ENCODE data around the genes DEFB125, DEFB126, SLC52A3 and SIRPD.

GRCh38 chr20:87360-87922 lies at the start of gene DEFB125:
DEFB125 (plus strand) TSS chr20:87672.
- RAMPAGE, total RNA: no peak

DNA sequence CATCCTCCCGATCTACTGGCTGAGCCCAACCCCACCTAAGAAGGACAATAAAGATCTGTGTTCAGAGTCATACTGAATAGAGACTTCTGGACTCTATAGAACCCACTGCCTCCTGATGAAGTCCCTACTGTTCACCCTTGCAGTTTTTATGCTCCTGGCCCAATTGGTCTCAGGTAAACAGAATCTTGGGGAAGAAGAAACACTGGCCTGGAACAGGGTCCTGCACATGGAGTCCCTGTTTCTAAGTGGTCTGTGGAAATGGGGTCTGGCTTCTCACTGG lies at the start of gene DEFB126:
Gene DEFB126, plus strand, starts transcription at position 77 of the 280 bp plus-strand sequence.
- RAMPAGE, total RNA: no peak

GRCh38 chr20:309512-310221 lies 12.3 kb downstream of the ZCCHC3 start:
- RAMPAGE, total RNA: no peak

GRCh38 chr20:329394-330359 lies 4.3 kb downstream of the SOX12 start:
- RAMPAGE, total RNA: no peak

DNA sequence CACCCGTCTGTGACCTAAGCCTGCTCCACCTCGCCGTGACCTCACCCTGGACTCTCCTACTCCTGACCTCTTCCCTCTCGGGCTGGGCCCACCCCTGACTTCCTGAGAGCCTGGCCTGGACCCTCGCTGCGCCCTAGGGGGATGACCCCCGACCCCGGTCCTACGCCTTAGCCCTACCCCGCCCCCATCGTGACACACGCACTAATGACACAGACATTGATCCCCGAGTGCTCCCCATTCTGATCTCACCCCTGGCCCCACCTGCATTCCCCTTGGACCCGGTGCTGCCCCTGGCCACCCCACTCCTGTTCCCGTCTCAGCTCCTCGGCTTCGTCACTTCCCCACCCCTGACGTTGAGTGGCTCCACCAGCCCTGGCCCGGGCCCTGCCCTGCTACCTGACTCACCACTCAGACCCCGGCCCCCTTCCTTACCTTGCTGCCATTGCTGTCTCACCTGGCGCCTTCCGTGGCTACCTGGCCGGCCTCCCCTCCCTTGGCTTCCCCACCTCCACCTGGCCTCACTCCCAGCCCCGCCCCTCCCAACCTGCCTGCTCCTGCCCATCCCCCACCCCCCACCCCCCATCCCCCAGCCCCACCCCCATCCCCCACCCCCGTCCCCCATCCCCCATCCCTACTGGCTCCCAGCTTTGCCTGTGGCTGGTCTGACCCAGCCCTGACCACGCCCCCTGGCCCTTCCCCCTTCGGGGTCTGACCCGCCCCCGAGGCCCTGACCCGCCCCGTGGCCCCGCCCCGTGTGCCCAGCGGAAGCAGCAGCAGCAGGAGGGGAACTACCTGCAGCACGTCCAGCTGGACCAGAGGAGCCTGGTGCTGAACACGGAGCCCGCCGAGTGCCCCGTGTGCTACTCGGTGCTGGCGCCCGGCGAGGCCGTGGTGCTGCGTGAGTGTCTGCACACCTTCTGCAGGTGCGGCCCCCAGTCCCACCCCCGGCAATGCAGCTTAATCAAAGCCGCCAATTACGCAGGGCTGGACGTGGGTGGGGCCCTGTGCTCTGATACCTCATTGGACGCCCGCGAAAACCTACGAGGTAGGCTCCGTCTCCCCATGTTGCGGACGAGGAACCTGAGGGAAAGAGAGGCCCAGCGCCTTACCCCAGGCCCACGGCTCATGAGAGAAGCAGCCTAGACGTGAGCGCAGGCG lies 12.4 kb downstream of the RBCK1 start:
- RAMPAGE, total RNA: no peak

GRCh38 chr20:421446-422450 lies 13.6 kb downstream of the RBCK1 start:
- RAMPAGE, total RNA: no peak

DNA sequence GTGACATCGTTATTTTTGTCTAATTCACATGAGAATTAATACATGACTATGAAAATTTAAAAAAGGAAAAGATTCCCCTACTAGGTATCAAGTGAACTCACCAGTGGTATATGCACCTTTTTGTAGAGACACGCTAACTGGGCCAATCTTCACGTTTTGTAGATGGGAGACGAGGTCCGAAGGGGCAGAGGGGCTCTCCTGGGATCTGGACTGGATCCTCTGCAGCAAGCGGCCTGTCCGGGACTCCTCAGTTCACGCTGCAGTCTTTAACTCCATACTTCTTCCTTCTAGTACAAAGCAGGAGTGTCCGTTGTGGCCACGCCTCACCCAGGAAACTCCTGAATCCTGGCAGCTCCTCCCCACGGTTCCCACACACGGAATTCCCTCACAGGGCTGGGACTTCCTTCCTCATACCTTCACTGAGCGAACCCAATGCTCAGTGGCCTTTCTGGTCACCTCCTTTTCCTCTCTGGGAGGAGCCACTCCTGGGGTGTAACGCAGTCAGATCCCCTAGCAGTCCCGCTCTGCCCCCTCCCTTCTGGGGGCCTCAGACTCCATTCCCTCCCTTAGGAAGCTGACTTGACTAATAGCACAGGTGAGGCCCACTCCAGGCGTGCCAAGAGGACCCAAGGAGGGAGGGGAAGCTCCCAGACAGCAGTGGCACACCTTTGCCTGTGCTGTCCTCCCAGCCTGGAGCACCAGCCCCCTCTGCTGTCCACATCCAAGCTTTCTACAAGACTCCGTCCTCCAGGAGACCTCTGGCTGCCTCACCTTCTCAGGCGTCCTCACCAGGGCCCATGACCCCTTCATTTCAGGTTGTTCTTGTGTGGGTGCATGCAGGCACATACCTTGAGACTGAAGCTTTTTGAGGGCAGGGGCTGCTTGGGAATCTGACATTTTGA lies at the start of gene SLC52A3:
Gene SLC52A3, minus strand, starts transcription at position 305 of the 902 bp plus-strand sequence.
- RAMPAGE, total RNA: no peak

GRCh38 chr20:775587-776325 lies 7.5 kb upstream of the SLC52A3 start:
- RAMPAGE, total RNA: no peak

DNA sequence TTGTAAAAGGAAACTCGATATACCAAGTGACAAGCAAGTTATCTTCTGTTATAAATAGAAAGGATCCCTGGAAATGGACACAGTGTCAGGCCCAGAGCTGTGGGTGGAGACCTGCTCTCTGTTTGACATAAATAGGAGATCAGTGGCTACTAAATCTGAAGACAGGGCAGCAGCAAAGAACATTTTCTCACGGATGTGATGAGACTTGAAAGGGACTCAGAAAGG lies 12.4 kb upstream of the FAM110A start:
- RAMPAGE, total RNA: no peak

- RAMPAGE, total RNA: no peak
These were observed 20.5 kb downstream of the SNPH start for GRCh38 chr20:1286666-1286986.

GRCh38 chr20:1333387-1334343 lies 4.7 kb upstream of the SDCBP2 start:
- RAMPAGE, total RNA: no peak

GRCh38 chr20:1382493-1382935 lies 10.3 kb downstream of the FKBP1A start:
- RAMPAGE, total RNA: no peak

DNA sequence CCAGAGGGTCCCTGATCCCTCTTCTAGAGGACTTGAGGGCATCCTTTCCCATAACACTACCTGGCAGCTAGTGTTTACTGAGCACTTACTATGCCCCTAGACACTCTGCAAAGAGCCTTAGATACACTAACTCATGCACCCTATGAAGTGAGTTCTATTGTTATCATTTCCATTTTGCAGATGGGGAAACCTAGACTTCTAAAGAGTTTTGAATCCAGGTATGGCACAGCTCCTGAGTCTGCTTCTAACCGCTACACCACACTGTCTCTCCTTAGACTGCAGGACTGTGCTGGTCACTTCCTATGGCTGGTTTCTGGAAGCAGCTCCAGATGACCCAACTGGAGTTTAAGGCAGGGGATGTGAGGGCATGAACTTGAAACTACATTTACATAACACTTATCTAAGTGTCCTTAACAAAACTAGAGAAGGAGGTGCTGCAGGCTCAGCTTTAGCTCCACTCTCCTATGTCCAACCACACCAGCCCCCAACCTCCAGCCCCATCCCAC lies 2.2 kb upstream of the NSFL1C start:
- RAMPAGE, total RNA: no peak

GRCh38 chr20:1557640-1558087 lies at the start of gene SIRPD:
SIRPD (minus strand) TSS chr20:1557705.
- RAMPAGE, total RNA: no peak

DNA sequence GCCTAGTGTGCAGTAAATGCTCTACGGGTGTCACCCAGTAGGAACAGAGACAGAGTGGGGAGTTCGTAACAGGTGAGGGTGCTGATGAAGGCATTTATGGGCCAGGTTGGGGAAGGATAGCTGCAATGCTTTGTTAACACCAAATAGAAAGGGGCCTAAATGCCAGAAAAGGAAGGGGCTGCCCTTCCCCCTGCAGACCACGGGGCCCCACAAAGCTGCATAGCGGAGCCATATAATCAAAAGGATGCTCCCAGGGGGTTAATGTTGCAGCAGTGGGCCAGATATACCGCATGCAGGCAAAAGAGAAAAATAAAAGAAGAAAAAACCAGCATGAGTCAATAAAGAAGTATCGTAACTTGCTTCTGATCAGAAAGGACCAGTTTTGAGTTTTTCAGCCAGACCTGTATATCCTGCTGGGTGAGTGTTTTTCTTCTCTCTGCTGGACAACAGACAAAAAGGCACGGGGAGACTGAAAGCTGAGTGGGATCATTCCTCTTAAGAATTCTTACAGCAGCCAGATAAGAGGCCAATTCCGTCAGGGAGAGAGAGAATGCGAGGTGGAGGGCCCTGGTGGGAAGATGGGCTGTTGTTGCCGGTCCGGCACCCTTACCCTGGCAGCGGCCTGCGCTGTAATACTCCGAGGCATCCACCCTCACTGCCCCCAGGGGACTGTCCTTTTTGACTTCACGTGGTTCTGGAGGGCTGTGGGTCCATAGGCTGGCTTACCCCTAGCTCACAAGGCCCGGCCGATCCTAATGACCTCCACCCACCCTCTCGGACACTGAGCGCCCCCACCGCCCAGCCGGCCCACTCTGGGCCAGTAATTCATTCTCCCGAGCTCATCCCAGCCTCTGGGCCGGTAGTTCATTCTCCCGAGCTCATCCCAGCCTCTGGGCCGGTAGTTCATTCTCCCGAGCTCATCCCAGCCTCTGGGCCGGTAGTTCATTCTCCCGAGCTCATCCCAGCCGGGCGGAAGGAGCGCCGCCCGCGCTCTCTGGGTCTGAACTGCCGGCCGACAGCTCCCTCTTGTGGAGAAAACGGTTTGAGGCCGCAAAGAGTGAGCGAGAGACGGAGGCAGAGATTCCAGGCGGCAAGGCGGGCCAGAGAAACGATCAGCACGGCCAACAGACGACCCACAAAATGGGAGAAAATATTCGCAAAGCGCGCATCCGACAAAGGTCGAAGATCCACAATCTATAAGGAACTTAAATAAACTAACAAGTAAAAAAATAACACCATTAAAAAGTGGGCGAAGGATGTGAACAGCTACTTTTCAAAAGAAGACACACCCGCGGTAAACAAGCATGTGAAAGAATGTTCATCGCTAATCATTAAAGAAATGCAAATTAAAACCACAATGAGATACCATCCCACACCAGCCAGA lies 118.3 kb upstream of the SIRPA start:
- RAMPAGE, total RNA: no peak

GRCh38 chr20:1802898-1803970 lies 92.0 kb upstream of the SIRPA start:
- RAMPAGE, total RNA: no peak

GRCh38 chr20:1888841-1889522 lies 6.2 kb upstream of the SIRPA start:
- RAMPAGE, total RNA: no peak

GRCh38 chr20:1898107-1898597 lies 2.9 kb downstream of the SIRPA start:
- RAMPAGE, total RNA: no peak

- RAMPAGE, total RNA: no peak
These were observed 48.5 kb downstream of the SIRPA start for GRCh38 chr20:1943528-1944208.

DNA sequence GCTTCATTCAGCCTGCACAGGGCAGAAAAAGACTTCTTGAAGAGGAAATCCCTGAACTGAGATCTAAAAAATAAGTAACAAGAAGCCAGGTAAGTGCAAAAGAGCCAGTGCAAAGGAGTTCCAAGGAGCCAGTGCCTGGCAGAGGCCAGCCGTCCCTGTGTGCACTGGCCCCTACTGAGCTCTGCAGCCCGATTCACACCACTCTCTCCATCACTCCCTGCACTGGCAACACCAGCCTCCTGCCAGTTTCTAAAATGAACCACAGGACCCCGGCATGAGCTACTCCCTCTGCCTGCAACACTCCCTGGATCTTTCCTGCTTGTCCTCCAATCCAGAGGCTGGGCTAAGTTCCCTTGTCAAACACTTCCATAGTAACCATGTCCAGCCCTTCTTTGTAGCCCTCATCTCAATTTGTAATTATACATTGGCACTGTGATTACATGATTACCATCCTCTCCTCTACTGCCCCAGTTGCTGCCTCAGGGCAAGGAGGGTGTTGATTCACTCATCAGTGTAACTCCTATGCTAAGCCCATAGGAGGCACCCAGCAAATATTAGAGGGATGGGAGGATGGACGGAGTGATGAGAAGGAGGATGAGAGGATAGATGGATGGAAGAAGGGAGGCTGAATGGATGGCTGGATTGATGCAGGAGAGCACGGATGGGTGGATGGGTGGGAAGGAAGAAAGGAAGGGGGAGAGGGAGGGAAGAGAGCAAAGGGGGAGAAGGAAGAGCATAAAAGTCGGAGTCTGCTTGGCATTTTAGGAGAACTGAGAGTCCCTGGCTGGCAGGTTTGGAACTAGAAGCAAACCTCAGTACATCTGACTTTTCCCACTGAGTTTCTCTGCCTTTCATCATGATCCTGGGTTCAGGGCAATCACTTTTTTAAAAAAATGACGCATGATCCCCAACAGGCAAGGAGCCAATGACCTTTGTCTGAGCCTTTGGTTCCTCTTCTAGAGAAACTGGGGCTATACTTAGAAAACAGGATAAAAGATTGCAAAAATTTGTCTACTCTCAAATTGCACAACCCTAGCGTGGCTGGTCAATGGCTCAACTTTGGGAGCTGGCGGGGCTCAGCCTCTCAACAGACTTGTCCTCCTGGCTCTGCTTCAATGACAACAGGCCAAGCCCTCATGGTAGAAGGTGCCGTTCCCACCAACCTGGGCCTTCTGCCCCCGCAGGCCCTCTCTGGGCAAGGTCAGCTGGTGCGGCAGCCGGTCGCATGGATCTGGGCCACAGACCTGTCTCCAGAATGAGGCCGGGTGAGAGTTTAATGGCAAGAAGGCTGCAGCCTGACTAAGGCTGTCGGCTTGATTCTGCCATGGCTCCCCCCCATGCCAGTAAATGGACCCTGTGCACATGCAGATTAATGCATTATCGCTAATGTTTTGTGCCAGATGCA lies 49.0 kb downstream of the PDYN start:
- RAMPAGE, total RNA: no peak

All from foreskin keratinocyte (primary cell).